Mammary epithelial cell (primary cell): Measurements from ENCODE around the genes TSC22D3, PSMD10, COL4A6, AMMECR1, PAK3 and SERTM2.

DNA sequence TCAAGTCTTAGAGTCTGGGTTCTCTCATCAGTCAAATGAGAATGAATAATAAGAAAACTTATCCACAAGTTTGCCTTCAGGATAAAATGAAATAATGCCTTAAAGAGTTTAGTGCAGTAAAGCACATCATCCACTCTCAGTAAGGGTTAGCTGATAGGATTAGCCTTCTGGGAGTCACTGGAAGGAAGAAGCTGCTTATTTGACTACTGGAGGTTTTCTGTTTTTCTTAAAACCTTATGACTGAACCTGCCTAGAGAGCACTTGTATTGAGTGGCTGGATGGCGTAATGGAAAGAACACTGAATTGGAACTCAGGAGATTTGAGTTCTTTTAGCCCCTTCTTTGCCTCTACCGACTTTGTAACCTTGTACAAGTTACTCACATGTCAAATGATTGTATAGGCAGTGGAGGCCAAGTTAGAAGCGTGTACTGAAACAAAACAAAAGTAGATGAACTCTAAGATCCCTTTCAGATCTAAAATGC is 1.9 kb downstream of the RNF128 start:
- CAGE, long polyA plus RNA = no peak
- RRBS = no CpG with 5 or more reads among the region's 3 CpGs

DNA sequence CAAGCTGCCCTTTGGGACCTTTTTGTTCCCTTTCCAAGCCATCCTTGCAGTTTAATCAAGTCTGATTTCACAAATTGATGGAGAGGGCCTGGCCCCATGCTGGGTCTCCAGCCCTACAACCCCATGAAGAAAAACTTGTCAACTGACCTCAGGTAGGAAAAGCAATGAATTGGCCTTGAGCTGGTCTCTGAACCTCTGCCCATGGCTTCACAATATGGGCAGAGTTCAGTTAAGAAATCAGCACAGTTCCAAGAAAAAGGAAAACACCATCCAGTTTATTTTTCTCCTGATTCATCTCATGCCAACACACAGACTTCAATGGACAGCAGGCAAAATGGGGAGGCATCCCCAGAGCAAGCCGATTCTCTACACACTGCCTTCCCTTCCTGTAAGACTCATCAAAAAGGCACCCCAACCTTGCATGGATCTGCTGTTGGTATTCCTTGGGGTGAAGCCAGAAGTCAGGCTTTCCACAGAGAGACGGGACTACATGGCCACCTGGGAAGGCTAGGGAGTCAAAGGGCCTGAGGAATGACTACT is 3.3 kb downstream of the RIPPLY1 start:
- CAGE, long polyA plus RNA = no peak
- RRBS = no CpG with 5 or more reads among the region's 2 CpGs

GRCh38 chrX:107324812-107325193 is 118.4 kb downstream of the DNAAF6 start:
- CAGE, long polyA plus RNA = no peak
- RRBS = 29% methylated on average over 4 of the region's 12 CpGs

GRCh38 chrX:107715395-107716142 is 60.0 kb downstream of the TSC22D3 start:
- CAGE, long polyA plus RNA = no peak
- RRBS = 65% methylated on average over 2 of the region's 15 CpGs

- CAGE, long polyA plus RNA = no peak
- RRBS = no CpG with 5 or more reads among the region's 12 CpGs
Measured at GRCh38 chrX:107731692-107732637, 43.6 kb downstream of the TSC22D3 start.

DNA sequence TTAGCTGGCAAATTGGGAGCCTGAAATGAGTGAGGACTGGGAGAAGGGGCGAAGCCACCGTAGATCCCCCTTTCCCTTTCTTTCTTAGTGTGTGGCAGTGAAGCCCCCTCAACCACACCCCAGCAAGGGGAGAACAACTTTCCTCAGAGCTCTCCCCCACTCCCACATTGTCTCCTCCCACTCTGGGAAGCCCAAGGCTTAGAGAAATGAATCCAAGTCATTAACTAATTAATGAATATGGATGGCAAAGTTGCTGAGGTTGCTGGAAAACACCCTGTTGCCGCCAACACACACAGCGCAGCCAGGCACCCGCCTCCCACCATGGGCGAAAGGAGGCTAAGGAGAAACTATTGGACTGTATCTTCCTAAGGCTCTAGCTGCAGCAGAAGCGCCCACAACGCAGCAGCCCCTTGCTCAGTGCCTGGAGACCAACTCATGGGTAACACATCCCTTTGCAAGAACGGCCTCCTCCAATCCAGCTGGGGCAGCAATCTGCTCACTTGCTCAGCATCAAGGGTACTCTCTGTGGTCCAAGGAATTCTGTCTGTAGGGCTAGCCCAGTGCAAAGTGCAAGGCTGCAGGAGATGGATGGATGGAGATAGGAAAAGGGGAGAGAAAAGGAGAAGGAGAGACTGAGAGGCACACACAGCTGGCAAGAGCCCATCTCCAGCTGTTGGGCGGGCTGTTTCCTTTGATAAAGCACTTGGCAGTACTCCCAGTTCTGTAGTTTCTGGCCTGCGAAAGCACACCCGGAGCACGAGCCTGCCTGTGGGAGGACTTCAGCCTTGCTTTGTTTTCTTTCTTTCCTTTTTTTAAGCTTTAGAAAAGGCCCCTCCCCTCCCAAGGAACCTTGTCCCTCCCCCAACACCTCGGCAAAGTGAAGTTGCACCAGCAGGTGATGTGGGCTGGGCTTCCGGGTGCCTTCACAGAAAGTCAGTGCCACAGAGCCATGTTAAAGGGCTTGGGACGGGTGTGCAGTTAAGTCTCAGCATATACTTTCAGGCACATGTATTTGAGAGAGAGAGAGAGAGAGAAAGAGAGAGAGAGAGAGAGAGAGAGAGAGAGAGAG is 34.0 kb downstream of the TSC22D3 start:
- CAGE, long polyA plus RNA = no peak
- RRBS = no CpG with 5 or more reads among the region's 16 CpGs

DNA sequence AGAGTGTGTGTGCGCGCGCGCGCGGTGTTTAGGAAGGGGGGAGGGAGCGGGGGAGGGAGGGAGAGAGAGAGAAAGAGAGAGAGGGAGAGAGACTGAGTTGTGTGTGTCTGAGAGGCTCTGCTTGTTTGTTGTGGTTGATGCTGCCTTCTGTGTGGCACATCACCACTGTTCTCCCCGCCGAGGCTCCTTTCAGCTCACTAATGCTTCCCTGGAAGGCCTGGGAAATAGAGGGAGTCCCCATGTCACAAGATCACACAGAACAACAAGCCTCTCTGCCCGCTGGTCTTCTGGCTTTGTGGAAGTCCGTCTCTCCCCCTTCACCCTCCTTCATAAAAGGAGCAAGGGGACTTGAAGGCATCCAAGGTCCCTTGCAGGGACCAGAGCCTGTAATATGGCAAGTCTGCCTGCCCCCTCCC is 33.3 kb downstream of the TSC22D3 start:
- CAGE, long polyA plus RNA = no peak
- RRBS = no CpG with 5 or more reads among the region's 11 CpGs

GRCh38 chrX:107761447-107761932 is 14.1 kb downstream of the TSC22D3 start:
- CAGE, long polyA plus RNA = no peak
- RRBS = no CpG with 5 or more reads among the region's 3 CpGs

GRCh38 chrX:107775493-107776280 is at the start of gene TSC22D3:
TSC22D3 (minus strand) TSS chrX:107775787.
- CAGE, long polyA plus RNA = no peak
- RRBS = 20% methylated on average over 23 of the region's 58 CpGs

DNA sequence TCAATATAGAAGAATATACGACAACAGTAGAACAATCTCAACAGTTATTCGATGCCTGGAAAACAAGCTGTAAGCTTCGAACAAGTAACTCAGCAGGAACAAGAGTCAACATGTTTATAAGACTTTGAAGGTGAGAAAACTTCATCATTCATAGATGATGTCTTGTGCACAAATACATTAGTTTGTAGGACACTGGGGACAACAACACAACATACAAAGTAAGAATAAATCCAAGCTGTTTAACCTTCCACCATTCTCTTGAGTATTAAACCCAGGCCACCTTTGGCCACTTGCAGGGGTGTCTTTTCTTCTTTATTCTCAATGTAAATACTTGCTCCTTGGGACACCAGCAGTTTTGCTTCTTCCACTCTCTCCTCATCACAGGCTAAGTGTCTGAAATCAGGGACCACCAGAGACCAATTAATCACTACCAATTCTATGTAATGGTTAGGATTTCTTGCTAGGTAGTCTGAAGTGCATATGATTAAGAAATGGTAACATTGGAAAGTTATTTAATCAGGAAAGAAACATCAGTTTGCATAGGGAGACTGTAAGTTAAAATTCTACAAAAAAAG is 6.5 kb downstream of the PSMD10 start:
- CAGE, long polyA plus RNA = no peak
- RRBS = no CpG with 5 or more reads among the region's 3 CpGs

- CAGE, long polyA plus RNA = no peak
- RRBS = 28% methylated on average over 15 of the region's 69 CpGs
Measured at GRCh38 chrX:108090863-108091937, at the start of gene PSMD10. PSMD10 (minus strand) TSS chrX:108091542.

- CAGE, long polyA plus RNA = no peak
- RRBS = no CpG with 5 or more reads among the region's 2 CpGs
Measured at GRCh38 chrX:108131384-108131918, 39.9 kb downstream of the ATG4A start.

- CAGE, long polyA plus RNA = no peak
- RRBS = 22% methylated on average over 4 of the region's 16 CpGs
Measured at GRCh38 chrX:108438111-108438652, at the start of gene COL4A6. COL4A6 (minus strand) TSS chrX:108438422.

- CAGE, long polyA plus RNA = no peak
- RRBS = 14% methylated on average over 3 of the region's 13 CpGs
Measured at GRCh38 chrX:108440278-108441008, 805 bp downstream of the COL4A5 start.

DNA sequence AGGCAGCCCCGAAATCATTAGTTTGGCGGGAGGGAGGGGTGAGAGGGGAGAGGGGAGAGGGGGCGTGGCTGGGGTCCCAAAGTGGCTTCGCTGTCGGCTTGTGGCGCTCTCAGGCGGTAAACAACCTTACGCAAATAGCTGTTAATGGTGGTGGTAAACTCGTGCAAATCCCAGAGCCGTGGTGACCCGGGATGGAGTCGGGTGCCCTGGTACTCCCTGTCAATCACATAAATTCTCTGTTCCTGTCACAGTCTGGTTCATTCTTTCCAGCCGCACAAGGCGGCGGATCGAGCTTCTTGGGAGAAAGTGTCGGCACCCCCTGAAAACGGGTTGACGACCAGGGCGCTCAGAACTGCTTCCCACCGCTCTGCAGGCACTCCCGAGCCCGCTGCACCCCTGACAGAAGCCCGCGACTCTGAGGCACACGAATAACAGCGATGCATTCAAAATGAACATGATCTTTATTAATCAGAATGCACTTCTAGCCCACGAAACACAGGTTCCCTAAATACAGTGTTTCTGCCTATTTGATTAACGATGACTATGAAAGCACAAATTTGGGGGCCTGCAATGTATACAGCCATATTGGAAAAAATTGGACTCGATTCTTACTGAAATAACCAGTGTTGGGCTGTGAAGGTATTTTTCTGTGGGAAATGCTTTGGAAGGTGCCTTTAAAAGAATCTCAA is 795 bp upstream of the IRS4 start:
- CAGE, long polyA plus RNA = no peak
- RRBS = no CpG with 5 or more reads among the region's 30 CpGs

- CAGE, long polyA plus RNA = no peak
- RRBS = no CpG with 5 or more reads among the region's 1 CpG
Measured at GRCh38 chrX:109590777-109591259, 34.2 kb downstream of the KCNE5 start.

GRCh38 chrX:110172242-110172716 is 145.6 kb downstream of the AMMECR1 start:
- CAGE, long polyA plus RNA = no peak
- RRBS = no CpG with 5 or more reads among the region's 11 CpGs

- CAGE, long polyA plus RNA = no peak
- RRBS = 19% methylated on average over 21 of the region's 82 CpGs
Measured at GRCh38 chrX:110317646-110318413, at the start of gene AMMECR1. AMMECR1 (minus strand) TSS chrX:110318085.

DNA sequence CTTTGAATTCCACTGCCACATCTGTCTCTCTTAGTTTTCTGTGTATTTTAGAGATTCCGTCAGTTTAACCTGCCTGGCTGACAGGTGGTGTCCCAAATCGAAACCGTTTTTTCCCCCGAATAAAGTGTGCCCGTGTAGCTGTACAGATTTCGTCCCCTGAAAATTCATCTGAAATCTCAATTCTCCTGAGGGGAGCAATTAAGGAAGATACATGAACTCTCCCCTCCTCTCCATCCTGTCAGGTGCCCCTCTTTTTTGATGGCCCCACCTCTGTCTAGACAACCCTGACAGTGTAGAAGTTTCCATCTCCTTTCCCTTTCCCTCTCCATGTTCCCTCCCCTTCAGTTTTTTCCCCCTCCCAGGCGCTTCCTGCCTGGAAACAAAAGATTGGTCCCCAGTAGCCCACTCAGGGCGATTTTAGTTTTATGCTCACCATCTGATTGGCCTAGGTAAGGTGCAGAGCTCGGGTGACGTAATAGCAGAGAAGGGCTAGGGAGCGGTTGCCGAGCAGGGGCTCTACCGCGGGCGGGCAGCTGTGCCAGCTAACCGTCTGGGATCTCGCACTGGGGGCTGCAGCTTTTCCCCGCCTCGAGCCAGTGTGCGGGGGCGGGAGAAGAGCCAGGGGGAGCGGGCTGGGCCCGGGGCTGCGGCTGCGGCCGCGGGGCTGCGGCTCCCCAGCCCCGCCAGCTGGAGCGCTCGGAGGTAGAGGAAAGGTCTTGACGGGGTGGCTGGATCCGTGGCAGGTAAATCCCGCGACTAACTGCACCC is at the start of gene PAK3:
Gene PAK3, plus strand, starts transcription at position 519 of the 768 bp plus-strand sequence.
- CAGE, long polyA plus RNA = no peak
- RRBS = no CpG with 5 or more reads among the region's 35 CpGs

DNA sequence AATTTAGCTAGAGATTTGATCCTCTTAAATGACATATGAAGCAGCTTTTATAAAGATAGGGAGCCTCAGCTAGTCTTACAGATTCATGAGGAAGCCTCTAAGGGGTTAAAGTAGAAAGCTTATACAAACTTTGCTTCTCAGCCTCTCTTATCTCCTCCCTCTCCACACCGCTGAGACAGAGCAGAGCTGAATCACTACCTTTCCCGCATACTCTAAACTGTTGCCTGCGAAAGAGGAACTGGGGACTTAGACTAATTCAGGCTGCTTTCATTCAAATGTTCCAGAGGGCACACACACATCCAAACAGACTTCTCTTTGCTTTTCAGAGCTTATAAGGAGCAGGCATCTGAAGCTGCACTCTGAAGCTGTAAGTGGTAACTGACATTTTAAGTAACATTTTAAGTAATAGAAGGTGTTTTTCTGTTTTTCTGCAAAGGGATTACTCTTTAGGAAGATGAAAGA is at the start of gene SERTM2:
Gene SERTM2, plus strand, starts transcription at position 178 of the 462 bp plus-strand sequence.
- CAGE, long polyA plus RNA = no peak
- RRBS = no CpG with 5 or more reads among the region's 3 CpGs